ENCODE results near the genes BARX1 and MFSD14B.

DNA sequence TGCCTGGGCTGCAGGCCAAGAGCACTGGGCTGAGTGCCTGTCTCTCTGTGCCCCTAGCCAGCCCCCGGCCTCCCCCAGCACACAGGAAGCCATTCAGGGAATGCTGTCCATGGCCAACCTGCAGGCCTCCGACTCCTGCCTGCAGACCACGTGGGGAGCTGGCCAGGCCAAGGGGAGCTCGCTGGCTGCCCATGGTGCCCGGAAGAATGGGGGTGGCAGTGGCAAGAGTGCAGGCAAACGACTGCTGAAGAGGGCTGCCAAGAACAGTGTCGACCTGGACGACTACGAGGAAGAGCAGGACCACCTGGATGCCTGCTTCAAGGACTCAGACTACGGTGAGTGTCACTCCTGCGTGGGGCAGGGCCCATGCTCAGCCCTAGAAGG lies 97.1 kb downstream of the PHF2 start:
- PRO-cap, result no peak

- PRO-cap, result no peak
These were observed 5.2 kb downstream of the BARX1 start for GRCh38 chr9:93949791-93950510.

DNA sequence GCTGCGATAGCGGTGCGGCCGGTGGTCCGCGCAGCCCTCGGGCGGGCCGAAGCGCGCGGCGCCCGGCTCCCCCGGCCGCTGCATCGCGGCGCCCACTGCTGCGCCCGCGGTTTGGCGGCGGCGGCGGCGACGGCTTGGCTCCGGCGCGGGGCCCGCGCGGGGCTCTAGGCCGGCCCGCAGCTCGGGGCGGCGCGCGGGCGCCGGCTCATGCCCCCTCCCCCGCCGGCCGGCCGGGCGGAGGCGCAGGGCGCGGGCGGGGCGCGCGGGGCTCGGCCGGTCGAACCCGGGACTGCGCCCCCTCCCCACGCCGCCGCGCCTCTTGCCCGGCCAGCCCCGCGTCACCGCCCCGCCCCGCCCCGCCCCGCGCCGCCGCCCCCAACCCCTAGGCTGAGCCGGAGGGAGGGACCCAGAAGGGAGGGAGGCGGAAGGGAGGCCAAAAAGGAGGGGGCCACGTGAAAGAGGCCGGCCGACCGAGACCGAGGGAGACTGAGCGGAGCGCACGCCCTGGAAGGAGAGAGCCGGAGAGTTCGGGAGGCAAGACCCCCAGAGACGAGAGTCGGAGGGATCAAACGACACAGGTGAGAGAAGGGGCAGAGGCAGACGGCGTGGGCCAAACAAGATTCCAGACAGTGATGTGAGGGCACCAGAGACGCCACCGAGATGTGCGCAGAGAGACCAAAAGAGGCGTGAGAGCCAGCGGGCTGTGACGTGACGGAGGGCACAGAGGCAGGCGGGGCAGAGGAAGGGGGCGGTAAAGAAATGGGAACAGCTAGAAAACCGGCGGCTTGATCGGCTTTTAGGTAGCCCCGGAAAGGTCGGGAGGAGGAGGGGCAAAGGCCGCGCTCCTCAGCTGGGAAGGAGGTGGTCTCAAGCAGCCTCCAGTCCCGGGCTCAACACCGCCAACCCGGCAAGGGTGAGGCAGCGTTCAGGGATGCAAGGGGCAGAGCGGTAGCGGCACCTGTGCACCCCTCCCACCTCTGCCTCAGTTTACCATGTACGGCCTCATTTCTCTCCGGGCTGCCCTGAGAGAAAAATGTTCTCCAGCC lies at the start of gene BARX1:
TSS of gene BARX1 (minus strand) at position 293 of the 1,046 bp plus-strand sequence.
- PRO-cap, result bidirectional peak, plus-strand start at position 436 of the sequence, minus-strand start at position 321 of the sequence

DNA sequence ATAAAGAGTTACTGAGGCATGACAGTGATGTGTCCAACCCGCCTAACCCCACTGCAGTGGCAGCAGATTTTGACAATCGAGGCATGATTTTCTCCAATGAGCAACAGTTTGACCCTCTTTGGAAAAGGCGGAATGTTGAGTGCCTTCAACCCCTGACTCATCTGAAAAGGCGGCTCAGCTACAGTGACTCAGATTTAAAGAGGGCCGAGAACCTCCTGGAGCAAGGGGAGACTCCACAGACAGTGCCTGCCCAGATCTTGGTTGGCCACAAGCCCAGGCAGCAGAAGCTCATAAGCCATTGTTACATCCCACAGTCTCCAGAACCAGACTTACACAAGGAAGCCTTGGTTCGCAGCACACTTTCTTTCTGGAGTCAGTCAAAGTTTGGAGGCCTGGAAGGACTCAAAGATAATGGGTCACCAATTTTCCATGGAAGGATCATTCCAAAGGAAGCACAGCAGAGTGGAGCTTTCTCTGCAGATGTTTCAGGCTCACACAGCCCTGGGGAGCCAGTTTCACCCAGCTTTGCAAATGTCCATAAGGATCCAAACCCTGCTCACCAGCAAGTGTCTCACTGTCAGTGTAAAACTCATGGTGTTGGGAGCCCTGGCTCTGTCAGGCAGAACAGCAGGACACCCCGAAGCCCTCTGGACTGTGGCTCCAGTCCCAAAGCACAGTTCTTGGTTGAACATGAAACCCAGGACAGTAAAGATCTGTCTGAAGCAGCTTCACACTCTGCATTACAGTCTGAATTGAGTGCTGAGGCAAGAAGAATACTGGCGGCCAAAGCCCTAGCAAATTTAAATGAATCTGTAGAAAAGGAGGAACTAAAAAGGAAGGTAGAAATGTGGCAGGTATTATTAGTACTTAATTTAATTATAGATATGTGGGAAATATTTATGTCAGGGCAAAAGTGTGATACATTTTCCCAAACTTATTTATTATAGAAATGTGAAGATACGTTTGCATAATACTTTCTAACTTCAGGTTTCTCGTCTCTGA lies 13.8 kb downstream of the PTPDC1 start:
- PRO-cap, result no peak

DNA sequence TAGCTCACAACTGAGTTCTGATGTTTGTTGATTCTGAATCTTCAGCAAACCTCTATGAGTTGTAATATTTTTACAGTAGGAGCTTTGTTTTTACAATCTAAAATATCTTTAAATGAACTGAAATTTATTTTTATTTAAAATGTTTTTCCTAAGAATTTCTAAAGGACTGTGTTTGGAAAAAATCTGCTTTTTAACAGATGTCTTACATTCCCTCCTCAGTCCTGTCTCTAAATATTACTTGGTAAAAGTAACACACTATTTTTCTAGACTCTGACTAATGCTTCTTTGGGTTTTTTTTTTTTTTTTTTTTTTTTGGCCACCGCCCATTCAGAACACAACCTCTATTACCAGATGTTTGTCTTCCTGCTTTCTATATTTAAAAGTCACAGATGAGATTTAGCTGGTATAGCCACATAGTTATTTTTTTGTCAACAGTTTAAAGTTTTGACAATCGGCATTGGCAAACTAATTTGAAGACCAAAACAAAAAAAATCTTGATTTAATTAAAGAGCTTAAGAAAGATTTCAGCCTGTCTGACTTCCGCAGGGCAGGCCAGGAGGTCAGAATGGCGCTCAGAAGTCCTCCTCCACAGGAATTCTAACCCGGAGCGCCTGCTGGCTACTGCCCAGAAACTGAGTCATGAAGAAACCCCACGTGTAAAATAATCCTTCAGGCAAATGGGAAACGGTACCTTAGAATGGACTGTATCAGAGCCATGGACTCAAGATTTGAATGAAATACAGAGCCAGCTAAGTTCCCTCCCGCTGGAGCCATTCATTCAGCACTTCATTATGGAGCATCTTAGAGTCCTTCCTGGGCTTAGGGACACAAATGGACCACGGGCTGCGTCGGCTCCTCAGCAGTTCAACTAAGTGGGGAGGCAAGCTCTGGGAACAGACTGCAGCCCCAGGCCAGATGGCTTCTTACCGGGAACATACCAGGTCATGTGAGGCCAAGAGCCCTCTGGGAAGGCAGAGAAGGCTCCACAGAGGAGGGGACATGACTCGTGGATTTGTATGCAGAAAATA lies 55.5 kb downstream of the PTPDC1 start:
- PRO-cap, result no peak

GRCh38 chr9:94374098-94375053 lies at the start of gene MFSD14B:
MFSD14B (plus strand) TSS chr9:94374569.
- PRO-cap, result bidirectional peak, plus-strand start at chr9:94374569, minus-strand start at chr9:94374271

DNA sequence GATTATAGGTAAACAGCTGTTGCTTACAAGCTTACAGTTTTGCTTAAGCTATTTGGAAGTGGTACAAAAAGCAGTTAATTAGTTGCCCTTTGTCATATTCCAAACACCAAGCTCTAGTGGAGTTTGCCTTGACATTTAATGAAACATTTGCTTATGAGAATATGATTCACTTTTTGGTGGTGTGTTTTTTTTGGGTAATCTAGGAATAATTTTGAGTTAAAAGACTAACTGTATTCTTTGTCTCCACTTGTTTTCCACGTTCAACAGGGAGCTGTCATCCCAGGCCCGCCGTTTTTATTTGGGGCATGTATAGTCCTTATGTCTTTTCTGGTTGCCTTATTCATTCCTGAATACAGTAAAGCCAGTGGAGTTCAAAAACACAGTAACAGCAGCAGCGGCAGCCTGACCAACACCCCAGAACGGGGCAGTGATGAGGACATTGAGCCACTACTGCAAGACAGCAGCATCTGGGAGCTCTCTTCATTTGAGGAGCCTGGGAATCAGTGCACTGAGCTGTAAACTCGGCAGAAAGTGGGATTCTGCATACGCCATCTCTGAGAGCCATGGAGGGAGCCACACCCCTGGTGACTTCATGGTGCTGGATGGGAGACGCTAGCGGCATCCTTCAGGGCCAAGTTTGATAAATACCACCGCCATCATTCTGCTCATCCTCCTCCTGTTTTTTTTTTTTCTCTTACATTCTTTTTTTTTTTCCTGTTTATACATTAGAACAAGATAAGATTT lies 84.7 kb downstream of the MFSD14B start:
- PRO-cap, result no peak

DNA sequence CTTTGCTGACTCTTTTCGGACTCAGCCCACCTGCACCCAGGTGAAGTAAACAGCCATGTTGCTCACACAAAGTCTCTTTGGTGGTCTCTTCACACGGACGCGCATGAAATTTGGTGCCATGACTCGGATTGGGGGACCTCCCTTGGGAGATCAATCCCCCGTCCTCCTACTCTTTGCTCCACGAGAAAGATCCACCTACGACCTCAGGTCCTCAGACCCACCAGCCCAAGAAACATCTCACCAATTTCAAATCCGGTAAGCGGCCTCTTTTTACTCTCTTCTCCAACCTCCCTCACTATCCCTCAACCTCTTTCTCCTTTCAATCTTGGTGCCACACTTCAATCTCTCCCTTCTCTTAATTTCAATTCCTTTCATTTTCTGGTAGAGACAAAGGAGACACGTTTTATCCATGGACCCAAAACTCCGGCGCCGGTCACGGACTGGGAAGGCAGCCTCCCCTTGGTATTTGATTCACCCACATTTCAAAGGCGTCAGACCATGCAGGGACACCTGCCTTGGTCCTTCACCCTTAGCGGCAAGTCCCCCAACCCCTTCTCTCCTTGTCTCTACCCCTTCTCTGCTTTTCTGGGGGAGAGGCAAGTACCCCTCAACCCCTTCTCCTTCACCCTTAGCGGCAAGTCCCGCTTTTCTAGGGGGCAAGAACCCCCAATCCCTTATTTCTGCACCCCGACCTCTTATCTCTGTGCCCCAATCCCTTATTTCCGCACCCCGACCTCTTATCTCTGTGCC lies 53.3 kb downstream of the FBP2 start:
- PRO-cap, result no peak

DNA sequence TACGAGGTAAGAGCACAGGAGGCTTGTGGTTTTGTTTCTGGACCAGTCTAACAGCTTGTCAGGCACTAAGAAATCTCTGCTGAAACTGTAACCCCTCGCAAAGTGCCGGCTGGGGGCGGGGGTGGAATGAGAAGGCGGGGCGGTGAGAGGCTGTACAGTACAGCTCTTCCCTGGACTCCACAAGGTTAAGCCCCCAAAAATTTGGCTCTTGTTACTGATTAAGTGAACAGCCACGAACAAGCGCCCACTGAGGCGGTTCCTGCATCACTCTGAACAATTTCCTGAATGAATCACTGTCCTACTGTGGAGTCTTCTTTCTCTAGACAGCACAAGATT lies 6.8 kb downstream of the FBP2 start:
- PRO-cap, result no peak

DNA sequence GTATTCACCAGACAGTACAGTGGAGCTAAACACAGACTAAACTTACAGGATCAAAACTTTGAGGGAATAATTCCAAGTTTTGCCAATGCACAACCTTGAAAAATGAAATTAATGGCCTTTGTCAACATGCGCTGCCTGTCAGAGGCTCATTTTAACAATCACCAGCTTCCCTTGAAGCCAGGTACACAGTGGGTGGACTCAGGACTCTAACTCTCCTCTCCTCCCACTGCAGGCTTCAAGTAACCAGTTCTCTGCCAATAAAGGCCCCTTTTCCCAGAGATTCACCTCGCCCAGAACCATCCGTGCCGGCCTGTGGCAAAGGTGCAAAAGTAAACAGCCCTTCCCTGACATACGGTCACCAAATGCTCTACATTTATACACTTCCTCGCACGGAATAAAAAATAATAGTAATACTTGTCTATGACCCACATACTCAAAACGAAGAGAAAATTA lies 18.4 kb upstream of the FBP2 start:
- PRO-cap, result no peak

DNA sequence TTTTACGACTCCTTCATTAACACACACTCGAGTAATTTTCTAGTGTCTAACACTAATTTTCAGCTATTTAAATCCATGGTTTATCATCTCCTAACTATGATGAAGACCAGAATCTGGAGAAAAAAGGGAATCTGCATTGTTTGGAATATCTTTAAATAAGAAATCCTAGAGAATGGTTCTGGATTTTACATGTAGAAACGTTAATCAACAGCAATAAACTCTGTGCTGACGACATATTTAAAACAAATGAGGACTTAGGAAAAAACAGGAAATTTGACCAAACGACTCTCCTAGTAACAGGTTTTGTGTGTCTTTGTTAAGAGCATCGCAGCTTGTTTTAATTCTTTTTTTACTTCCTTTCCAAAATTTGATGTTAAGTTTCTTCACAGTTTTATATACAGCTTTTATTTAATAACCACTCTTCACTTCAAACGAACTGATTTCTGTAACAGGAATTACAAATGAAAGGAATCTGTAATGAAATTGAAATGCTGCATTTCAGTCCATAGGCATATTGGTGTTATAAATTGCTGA lies 138.6 kb downstream of the AOPEP start:
- PRO-cap, result no peak

- PRO-cap, result no peak
These were observed 173.3 kb downstream of the AOPEP start for GRCh38 chr9:94899658-94900388.

- PRO-cap, result no peak
These were observed 181.5 kb downstream of the AOPEP start for GRCh38 chr9:94907750-94908722.

GRCh38 chr9:94941260-94941778 lies 214.8 kb downstream of the AOPEP start:
- PRO-cap, result no peak

DNA sequence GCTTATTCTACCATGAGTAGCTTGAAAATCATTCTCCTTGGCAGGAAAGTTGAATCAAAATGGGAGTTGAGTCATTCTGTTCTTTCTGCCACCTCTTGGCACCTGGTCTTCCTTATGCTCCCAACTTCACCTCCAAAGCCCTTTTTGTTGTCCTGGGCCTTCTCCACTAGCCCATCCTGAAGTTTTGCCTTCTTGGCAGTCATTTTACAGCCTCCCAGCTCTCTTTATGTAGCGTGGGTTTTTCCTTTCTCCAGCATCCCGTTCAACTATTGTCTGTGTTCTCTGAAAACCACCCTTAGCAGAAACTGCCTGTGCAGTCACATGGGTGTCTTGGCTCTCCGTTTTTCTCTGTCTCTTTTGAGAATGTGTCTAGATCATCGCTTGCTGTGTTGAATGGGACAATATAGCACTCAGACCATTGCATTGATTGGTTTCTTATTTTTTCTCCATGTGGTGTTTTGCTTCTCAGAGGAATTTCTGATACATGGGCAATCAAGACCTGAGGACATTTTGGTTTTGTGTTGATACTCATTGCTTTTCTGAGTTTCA lies 222.3 kb downstream of the AOPEP start:
- PRO-cap, result no peak

DNA sequence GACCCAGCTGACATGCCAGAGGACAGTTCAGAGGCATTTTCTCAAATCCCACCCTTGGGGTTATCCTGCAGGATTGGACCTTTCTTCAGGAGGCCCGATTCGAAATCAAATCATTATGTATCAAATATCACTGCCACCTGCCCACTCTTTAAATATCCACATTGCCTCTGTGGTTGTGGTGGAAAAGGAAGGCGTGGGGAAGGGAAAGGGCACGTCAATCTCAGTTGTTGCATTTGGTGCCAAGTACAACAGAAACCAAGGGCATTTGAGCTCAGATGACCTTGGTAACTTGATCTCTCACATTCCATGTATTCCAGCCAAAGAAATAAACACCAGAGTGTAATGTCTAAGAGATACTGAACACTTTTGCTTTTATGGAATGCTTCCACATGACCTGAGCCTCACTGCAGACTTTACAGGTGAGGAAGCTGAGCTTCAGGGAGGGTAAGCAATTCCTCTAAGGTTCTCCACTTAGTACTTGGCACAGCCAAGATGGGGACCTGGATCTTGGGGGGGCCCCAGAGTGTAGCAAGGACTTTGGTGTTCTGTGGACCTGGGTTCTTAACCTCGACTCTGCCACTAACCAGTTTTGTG lies 224.4 kb downstream of the AOPEP start:
- PRO-cap, result no peak

DNA sequence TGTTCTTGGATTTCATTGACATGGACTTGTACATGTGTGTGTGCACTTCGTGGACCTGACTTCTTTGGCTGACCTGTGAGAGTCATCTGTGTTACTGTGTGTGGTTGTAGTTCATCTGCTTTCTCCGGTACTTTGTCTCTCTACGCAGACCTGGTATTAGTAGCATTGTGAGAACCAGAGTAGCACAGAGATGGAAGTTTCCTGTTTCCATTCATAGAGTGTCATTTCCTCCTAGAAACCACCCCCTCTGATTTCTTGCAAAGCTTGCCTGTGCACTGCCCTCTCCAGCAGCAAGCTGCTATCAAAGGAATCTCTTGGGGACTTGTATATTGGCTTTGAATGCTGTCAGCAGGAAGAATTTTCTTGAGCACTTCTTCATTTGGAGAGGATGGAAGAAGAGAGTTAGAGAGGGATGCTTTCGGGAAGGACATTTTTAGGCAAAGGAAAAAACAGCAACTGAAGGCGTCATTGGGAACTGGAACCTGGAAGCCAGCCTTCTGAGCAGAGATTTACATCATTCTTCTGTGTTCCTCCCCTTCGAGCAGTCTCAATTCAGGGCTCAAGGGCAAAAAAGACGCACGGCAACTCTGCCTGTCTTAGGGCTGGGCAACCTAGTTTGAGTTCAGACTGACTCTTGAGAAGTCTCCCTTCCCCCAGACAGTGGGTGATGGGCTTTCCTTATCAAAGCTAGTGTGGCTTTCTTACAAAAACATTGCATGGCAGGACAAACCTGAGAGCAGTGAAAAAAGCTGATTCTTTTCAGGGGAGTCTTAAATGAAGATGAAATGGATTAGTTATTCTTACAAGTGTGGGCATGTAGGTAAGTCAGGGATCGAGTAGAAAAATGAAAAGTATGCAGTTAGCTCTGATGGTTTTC lies 226.2 kb downstream of the AOPEP start:
- PRO-cap, result no peak

DNA sequence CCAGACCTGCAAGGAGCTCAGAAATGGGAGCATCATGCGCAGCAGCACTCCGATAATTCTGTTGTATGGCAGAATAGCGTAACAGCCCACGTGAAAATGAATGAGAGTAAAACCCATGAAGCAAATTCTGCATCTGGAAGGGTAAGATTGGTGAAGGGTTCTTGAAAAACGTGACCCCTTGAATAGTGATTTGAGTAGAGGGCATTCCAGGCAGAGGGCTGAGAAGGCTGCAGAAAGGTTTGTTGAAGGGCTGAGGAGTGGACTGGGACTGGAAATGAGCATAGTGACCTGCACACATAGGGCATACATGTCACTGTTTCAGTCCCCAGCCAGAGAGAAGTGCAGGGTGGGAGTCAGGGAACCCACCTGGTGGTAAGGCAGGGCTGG lies 273.1 kb downstream of the FANCC start:
- PRO-cap, result no peak

GRCh38 chr9:95044808-95045743 lies 272.4 kb downstream of the FANCC start:
- PRO-cap, result unidirectional peak, minus-strand start at chr9:95045196

GRCh38 chr9:95077147-95077636 lies 240.3 kb downstream of the FANCC start:
- PRO-cap, result no peak

Measured in WTC11 (cell line).